Bile duct (tissue), 1 donor: ENCODE measurements around a stretch of chr11.

GRCh38 chr11:19564063-19564872 is 148.4 kb upstream of the NAV2 start:
- PRO-cap = no peak

DNA sequence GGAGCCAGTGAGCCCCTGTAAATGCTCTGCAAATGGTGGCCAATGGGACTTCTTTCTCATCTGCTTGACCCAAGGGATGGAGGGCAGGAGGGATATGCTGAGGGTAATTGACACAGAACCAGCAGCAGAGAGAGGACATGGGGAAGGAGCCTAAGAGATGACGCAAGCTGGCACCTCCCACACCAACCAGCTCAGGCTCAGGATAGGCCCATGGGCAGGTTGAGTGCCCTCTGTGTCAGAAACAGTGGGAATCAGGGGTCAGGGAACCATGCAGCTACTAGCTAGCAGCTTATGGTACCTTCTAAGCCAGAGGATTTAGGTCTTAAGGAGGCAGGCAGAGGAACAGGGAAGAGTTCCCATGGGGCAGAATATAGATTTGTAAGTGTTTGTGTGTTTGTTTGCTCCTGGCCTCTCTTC is 40.1 kb upstream of the NAV2 start:
- PRO-cap = no peak

DNA sequence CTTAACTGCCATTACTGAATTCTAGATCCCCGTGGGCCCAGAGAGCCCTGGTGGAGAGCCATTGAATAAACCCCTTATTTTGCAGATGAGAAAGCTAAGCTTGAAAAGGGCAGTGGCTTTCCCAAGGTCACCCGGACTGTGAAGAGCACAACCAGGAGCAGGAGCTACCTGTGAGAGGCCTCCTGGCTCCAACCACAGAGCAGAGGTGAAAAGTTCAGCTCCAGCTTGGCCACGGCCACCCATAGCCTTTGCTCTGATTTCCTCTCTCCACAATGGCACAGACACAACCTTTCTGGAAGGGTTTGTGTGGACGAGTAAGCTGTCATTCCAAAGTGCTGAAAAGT is 14.3 kb upstream of the NAV2 start:
- PRO-cap = no peak

DNA sequence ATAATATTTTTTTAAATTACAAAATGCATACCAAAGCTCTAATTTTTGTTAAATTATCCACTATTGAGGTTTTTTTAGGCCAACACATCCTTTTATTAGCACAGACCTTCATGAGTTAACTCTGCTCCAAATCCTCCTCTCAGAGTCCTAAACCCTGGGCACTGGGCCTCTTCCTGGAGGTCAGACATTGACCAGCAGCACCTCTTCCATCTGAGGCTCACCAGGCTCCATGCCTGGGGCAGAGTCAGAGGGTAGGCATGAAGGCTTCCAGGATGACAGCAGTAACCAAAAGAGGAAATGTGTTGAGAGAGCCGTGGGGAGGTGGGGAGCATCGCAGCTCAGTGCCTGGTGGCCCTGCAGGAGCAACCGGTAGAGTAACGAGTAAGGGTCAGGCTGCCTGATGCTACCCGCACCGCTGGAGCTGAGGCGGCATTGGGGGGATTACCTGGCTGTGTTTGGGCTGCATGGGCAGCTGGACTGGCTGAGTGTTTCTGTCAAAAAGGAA is 9.5 kb upstream of the NAV2 start:
- PRO-cap = no peak

- PRO-cap = no peak
Measured at GRCh38 chr11:19712962-19713544, 416 bp downstream of the NAV2 start.

DNA sequence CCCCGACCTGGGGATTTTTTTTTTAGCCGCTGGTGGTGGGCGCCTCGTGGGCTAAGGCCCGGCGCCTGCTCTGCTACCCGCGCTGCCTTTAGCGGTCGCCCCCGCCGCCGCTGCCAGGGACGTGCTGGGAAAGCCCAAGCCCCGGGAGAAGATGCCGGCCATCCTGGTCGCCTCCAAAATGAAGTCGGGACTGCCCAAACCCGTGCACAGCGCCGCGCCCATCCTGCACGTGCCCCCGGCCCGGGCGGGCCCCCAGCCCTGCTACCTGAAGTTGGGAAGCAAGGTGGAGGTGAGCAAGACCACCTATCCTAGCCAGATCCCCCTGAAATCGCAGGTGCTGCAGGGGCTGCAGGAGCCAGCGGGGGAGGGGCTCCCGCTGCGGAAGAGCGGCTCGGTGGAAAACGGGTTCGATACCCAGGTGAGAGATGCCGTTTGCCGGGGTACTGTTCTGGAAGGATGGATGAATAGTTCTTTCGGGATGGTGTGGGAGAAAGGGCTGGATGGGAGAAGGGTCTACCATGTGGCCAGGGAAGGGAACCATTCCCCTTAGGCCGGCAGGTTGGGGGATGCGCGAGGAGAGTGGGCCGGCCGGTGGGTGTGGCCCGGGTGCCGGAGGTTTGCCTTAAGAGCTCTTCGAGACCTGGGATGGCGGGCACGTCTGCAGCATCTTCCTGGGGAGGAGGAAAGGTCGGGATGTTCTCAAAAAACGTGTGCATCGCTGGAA is 1.1 kb downstream of the NAV2 start:
- PRO-cap = no peak

DNA sequence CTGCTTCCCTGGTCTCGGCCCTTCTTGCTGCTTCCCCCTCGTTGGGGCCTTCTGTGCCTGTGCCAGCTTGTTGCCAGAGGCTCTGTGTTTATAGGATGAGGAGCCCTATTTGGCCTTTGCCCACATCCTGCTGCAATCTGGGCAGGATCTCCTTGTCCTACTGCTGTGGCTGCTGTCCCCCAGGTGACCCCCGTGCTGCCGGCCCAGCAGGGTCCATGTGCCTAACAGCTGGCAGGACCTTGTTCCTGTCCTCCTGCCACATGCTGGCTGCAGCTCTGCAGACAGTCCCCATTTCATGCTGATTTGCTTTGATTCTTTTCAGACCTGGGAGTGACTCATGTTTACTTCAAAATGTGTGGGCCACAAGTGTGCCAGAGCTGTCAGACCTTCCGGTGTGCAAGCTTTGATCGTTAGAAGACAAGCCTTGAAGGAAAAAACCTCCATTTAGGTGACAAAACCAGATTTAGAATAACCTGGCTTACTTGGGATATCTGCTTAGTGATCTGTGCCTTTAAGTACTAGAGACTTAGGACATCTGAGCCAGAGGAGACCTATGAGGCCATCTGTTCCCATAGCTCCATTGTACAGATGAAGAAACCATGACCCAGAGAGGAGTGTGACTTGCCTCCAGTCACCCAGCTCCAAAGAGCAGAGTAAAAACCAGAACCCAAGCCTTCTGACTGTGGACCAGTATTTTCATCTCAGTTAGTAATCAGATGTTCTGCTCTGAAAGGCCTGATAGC is 11.1 kb downstream of the NAV2 start:
- PRO-cap = no peak

GRCh38 chr11:19803890-19804134 is 91.2 kb downstream of the NAV2 start:
- PRO-cap = no peak

DNA sequence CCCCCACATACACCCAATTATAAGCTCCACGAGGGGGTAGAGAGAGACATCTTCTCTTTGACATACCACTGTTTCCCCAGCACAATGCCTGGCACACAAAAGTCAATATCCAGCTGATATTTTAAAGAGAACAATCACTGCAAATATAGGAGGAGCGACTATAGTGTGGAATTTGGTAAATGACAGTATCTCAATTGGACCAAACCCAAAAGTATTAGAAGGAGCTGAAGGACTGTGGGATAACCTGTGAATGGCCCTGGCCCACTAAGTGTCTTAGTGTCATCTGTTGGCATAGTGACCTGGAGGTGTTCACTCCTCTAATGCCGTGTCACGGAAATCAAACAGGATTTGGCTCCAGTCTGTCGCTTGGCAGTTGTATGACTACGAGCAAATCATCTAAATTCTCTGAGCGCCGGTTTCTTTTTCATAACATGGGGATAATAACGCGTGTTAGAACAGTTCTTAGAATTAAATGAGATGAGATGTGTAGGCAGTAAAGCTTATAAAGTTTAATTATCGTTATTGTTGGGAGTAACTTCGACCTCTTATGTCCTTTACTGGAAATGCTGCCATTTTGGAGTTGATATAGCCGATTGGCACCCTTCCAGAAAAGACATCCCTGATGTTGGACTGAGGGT is 144.5 kb downstream of the DBX1 start:
- PRO-cap = no peak

- PRO-cap = no peak
Measured at GRCh38 chr11:20024034-20024929, 136.0 kb downstream of the DBX1 start.

GRCh38 chr11:20036952-20037334 is 123.3 kb downstream of the DBX1 start:
- PRO-cap = no peak

DNA sequence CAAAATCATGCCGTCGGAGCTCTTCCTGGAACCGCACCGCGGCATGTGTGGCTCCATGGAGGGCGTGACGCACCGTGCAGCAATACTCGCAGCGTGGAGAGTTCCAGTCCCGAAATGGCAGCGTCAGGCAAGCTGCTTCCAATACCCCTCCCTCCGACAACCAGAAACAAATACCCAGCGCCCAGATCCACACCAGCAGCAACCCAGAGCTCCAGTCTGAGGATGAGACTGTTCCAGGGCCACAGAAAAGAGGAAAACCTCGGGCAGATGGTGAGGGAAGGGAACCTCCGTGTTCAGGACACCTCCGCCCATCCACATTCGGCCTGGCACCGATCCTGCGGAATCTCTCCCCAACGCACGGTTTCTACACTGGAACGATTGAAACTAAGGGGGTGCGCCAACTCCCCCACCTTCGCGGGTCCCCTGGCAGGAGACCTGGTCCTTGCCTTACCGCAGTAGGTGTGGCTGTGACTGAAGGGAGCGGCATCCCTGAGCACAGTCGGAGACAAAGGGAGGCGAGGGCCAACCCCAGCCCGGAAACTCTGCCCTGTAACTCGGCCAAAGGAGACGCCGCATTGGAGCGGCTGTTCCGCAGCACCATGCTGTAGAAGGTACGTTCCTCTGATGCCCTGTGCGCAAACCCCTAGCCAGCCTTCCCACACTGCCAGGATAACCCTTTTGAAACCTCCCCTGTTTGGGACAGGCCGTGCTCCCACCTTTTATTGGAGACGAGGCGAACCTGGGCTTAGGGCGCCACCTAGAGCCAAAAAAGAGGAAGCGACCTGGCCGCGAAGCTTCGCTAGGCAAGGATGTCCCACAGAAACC is 28.2 kb downstream of the DBX1 start:
- PRO-cap = no peak

- PRO-cap = no peak
Measured at GRCh38 chr11:20501865-20502359, 97.5 kb upstream of the SLC6A5 start.

GRCh38 chr11:22193525-22194162 is 759 bp downstream of the ANO5 start:
- PRO-cap = no peak

GRCh38 chr11:24864661-24864907 is 367.7 kb downstream of the LUZP2 start:
- PRO-cap = no peak

- PRO-cap = unidirectional peak, plus-strand start at chr11:26849283
Measured at GRCh38 chr11:26848871-26849457, 127.1 kb upstream of the SLC5A12 start.

DNA sequence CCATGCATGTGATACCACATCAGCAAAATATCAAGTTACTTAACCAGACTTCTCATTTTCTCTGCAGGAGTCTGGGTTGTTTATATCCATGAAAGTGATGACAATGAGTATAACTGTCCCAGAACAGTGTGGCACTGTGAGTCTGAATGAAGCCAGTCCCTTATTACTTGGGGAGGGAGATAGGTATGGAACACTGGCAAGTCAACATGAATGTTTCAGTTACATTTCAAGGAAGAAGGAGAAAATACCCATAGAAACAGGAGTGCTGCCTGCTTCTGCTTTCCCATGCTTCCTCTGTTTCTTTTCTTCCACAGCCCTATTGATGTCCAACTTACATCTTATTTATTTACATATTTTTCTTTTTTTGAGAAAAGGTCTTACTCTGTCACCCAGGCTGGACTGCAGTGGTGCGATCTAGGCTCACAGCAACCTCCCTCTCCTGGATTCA is 1.5 kb upstream of the FIBIN start:
- PRO-cap = unidirectional peak, plus-strand start at position 66 of the sequence

DNA sequence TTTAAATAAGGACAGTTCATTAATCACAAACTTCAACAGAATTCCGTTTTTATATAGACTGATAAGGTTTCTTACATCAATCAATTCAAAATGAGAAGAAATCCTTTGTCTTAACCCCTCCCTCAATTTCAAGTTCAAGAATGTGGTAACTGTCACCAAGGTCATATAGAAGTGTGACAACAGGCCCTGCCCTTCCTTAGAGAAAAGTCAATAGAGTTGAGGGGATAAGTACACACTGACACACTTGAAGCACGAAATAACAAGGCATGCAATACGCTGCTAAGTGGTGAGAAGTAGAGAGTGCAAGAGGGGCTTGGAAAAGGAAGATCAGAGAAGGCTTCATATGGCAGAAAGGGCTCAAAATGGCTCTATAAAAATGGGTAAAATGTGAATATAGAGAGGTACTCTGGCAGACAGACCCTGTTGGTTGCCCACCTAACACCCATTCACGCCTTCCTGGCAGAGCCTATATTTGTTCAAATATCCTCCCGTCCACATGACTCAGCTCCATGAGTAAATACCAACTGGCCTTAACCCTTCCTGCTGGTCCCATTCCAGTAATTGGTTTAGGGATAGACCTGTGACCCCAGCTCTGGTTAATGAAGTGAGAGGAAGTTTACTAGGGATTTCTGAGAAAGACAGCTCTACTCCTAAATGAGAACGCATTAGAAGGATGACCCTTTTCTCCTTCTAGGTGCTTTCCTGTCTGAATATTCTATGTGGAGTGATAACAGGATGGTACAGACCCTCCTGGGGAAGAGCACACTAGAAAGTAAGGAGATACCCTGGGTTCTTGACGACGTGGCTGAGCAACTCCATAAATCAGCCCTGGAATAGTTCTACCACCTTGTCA is 38.9 kb upstream of the CCDC34 start:
- PRO-cap = no peak

DNA sequence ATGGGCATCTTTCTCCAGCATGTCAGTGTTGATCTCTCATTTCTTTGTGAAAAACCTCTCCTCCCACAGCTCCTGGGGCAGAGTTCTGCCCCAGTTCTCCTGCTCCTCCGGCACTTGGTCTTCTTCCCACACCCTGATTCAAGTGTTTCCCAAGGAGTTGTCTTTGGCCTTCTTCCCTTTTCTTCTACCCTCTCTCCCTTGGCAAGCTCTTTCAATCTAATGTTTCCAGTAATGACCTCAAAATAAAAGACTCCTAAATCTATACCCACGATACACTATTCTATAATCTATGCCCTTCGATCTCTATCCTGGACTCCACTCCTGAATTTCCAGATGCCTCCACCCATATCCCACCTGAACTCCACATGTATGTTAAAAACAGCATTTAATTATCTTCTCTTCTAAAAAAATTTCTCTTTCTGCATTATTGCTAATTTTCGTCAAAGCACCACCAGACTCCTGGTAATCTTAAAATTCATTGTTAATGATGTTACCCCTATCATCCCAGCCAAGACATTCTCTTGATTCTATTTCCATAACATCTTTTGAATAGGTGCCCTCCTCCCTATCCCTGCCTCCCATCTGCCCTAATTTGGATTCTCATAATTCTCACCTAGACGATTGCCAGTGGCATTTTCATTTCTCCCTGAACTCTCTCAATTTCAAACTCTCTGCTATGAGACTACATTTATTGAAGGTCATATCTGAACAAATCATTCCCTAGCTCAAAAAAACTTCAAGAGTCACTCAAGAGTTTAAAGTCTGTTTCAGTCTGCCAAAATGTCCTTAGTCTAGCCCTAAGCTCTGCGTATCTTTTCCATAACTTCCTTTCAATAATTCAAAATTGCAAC is 42.4 kb upstream of the CCDC34 start:
- PRO-cap = no peak

- PRO-cap = no peak
Measured at GRCh38 chr11:27460159-27460954, 12.2 kb downstream of the LGR4 start.